LUHMES (cell line): Measurements from ENCODE around the gene ERCC3.

DNA sequence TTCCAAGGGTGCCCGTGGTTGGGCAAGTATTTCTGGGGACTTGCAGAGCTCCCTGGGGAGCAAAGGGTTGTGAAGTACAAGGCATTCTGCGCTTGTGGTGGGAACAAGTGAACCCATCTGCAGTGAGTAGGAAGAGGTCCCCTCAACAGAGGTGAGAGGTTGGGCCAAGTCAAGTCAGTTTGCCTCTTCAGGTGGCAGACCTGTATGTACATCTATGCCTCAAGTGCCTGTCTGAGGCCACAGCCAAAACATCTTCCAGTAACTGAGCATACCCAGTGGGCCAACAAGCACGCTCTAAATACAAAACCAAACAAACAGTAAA, 2.3 kb downstream of the GYPC start:
- PRO-cap: no peak

- PRO-cap: bidirectional peak, plus-strand start at chr2:127025227, minus-strand start at chr2:127025128; bidirectional peak, plus-strand start at chr2:127025779, minus-strand start at chr2:127025671; bidirectional peak, plus-strand start at chr2:127025921, minus-strand start at chr2:127025973
Observed at GRCh38 chr2:127025060-127026194, 81.5 kb downstream of the BIN1 start.

DNA sequence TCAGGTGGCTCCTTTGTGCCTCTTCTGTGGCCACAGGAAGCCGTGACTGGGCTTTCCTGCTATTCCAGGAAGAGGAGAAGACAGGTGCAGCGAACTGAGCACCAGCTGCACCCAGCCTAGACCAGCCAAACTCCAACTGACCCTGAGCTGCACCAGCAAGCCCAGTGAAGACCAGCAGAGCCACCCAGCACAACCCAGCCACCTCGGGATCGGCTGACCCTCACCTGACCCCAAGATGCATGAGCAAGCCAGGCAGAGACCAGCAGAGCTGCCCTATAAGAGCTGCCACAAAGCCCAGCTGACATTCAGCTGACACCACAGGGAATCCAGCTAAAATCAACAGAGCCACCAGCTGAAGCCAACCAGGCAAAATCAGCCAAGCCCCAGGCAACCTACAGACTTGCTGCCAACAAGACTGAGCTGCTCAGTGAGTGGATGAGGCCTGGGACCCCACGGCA, 54.6 kb downstream of the CYP27C1 start:
- PRO-cap: no peak

GRCh38 chr2:127176191-127177296, 43.6 kb downstream of the CYP27C1 start:
- PRO-cap: no peak

- PRO-cap: bidirectional peak, plus-strand start at chr2:127294221, minus-strand start at chr2:127294145
Observed at GRCh38 chr2:127293352-127294450, at the start of gene ERCC3. ERCC3 (minus strand) TSS chr2:127294144.

GRCh38 chr2:127305983-127306956, 12.3 kb upstream of the ERCC3 start:
- PRO-cap: no peak

DNA sequence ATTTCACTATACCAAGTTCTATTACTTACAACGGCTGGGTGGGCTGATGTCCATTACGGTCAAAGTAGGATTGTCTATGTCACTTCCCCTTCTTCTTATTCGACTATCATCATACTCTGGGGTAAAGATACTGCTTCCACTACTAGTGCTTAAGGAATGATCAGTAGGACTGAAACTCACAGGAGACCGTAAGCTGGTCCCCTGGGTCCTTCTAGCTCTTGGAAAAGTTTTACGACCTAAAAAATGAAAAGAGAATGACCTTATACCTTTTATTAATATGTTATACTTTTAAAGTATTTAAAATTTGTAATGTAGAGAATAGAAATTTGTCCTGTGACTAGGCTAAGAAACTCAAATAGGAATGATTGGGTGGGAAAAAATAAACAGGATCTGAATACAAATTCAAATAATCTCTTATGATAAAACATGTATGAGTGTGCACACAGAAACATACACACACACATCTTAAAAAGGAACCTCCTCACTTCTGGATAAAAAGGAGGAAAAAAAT, 28.1 kb upstream of the ERCC3 start:
- PRO-cap: no peak

DNA sequence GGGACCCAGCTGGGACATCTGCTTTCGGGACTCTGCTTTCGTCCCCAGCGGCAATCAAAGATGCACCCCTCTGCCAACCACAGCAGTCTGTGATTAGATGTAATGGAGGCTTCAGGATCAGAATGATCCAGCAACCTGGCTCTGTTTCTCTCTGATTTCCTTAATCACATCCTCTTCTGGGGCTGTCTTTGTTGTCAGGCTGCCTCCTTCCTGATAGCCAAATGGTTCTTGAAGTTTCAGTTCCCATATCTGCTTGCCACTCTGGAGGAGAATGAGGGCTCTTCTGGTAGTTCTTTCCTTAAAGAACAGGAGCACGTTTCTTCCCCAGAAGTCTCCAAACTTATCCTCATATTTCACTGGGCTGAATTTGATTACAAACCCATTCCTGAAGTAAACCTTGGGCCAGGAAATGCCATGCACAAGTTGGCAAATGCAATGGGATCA, 13.5 kb upstream of the PROC start:
- PRO-cap: no peak

DNA sequence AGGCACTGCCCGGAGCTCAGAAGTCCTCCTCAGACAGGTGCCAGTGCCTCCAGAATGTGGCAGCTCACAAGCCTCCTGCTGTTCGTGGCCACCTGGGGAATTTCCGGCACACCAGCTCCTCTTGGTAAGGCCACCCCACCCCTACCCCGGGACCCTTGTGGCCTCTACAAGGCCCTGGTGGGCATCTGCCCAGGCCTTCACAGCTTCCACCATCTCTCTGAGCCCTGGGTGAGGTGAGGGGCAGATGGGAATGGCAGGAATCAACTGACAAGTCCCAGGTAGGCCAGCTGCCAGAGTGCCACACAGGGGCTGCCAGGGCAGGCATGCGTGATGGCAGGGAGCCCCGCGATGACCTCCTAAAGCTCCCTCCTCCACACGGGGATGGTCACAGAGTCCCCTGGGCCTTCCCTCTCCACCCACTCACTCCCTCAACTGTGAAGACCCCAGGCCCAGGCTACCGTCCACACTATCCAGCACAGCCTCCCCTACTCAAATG, 1.7 kb downstream of the PROC start:
- PRO-cap: no peak

DNA sequence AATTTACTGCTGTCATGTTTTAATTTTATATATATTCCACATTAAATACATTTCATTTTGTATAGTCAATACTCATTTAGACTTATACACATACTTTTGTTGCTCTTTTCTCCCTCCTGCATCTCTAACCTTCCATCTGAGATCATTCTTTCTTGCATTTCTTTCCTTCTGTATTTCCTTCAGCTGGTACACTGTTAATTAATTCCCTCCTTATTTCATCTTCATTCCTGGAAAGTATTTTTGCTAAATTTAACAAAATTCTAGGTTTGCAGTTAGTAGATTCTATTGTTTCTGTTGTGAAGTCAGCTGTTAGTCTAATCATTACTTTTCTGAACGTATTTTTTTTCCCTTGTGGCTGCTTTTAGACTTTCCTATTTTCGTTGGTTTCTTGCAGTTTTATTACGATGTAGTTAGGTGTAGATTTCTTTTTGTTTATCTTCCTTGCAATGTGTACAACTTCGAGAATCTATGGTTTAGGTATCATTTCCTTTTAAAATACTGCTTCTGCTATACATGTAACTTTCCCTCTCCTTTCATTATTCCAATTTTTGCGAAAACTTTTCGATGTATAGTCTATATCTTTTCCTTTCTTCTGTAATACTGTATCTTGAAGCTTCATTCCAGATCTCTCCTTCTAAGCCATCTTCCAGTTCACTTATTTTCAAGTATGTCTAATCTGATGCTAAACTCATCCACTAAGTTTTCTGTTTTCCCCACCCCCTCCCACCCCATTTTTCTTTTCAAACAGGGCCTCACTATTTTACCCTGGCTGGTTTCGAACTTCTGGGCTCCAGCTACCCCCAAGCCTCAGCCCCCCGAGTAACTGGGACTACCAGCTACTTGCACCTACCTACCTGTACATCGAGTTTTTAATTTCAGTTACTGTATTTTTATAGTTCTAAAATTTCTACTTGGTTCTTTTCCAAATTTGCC, 25.0 kb downstream of the IWS1 start:
- PRO-cap: no peak

- PRO-cap: no peak
Observed at GRCh38 chr2:127503265-127503969, 22.9 kb downstream of the IWS1 start.

- PRO-cap: no peak
Observed at GRCh38 chr2:127525315-127525889, 887 bp downstream of the IWS1 start.

GRCh38 chr2:127526713-127527069, 402 bp upstream of the IWS1 start:
- PRO-cap: bidirectional peak, plus-strand start at chr2:127526911, minus-strand start at chr2:127526808

- PRO-cap: no peak
Observed at GRCh38 chr2:127578886-127579223, 43.4 kb downstream of the MYO7B start.

DNA sequence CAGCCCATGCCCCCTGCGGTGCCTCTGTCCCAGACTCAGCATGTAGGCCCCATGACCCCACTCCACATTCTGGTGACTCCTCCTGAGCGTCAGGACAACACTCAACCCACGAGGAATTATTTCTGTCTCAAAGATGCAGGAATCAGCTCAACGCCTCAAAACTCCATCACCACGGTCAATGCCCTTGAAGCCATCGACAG, 1.5 kb upstream of the GPR17 start:
- PRO-cap: no peak

DNA sequence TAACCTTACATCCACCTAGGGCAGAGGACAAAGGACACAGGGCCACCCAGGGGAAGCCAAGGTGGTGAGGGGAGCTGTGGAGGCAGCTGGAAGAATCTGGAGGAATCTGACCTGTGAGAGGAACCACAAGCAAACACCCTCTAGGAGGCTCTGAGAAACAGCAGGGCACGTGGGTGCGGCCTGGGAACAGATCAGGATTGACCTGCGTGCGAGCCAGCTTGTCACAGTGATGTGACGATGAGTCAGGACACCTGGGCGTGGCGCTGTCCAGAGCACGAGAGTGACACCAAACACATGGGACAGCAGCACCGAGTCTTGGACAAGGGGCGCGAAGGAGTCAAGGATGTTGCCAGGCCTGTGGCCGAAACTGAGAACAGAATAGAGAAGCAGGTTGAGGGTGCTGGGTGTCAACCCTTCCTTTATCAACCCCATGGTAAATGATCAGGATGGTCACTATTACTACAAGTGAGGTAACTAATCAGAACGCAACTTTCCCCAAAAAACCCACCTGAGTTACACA, 739 bp upstream of the SFT2D3 start:
- PRO-cap: no peak

DNA sequence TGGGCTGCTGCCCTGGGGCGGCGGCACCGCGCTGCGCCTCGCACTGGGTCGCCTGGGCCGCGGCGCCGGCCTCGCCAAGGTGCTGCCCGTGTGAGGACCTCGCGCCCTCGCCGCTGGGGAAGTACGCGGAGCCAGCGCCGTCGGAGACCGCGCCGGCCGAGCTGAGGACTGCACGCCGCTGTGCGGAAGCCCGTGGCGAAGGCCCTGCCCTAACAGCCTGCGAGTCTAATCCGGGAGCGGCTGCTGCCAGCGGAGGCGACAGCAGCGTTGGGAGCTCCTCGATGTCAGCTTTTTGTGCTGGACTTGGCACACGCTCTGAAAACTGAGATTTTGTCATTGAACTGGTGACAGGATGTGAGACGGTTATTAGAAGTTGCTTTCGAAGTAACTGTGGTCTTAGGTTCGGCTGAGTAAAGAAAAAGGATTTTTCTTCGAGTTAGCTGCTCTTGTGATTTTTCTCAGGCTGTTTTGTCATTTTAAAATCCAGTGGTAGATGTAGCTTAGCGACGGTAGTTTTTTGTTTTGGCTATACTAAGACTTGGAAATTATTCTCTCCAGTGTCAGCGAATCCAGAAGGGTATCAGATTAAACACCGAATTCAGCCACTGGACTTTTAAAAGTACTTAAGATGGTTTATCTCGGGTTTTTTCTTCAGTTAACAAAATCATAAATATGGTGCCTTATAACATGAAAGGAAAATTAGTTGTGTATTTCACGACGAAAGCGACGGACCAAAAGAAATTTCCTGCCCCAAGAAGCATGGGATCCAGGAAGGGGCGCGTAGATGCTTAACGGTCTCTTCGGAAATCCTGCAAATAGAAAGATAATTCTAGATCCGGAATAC, 1.0 kb downstream of the SFT2D3 start:
- PRO-cap: bidirectional peak, plus-strand start at position 228 of the sequence, minus-strand start at position 183 of the sequence; bidirectional peak, plus-strand start at position 473 of the sequence, minus-strand start at position 270 of the sequence

DNA sequence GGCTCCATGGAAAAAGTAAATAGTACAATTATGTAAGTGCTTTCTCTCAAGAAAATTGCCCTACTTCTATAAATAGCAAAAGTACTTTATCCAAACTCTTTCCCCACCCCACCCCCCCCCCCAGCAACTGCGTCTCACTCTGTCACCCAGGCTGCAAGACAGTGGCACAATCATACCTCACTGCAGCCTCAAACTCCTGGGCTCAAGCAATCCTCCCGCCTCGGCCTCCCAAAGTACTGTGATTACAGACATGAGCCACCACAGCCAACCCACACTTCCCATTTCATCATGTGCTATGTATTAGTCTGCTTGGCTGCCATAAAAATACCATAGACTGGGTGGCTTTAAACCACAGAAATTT, 19.9 kb downstream of the WDR33 start:
- PRO-cap: no peak

DNA sequence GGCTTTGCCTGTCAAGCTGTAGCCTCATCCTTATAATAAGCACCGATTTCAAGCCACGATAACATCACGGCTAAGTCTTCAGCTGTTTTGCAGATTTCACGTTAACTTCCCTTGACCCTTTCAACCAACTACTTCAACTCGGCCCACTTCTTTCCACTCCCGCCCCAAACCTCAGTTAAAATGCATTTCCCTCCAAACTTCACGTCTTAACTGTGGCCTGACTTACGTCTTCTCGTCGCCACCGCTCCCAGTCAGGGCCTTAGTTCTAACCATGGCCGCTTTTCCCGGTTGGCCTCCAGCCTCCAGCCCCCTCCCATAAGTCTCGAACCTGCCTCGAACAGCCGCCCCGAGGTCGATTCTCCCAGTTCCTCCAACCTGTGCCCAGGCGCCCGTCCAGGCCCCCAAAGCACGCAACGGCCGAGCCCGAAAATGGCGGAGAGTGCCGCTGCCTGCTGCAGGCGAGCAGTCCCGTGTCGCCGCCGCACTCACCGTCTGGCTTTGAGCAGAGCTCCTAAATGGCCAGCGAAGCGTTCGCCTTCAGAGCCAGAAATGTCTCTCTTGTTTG, 366 bp downstream of the WDR33 start:
- PRO-cap: no peak

DNA sequence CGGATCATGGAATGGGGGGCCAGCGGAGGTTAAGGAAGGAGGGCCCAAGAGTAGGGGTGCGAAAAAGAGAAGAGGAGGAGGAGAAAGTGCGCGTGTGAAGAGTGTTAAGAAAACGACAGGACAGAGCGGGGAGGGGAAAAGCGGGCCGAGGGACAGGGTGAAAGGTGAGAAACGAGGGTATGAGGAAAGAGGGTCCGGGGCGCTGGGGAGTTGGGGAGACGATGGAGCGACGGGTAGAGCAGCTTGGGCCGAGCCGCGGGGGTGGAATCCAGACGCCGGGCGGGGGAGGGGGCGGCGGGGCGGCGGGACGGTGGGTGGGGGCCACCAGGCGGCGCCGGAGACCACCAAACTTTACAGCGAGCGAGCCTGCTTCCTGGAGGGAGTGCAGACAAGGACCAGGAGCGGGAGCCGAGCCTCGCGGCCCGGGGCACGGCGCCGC, 612 bp downstream of the AMMECR1L start:
- PRO-cap: unidirectional peak, plus-strand start at position 350 of the sequence